ENCODE measurements around the genes SNX27, LINGO4, LCE2B, C1orf68 and SPRR2B.

DNA sequence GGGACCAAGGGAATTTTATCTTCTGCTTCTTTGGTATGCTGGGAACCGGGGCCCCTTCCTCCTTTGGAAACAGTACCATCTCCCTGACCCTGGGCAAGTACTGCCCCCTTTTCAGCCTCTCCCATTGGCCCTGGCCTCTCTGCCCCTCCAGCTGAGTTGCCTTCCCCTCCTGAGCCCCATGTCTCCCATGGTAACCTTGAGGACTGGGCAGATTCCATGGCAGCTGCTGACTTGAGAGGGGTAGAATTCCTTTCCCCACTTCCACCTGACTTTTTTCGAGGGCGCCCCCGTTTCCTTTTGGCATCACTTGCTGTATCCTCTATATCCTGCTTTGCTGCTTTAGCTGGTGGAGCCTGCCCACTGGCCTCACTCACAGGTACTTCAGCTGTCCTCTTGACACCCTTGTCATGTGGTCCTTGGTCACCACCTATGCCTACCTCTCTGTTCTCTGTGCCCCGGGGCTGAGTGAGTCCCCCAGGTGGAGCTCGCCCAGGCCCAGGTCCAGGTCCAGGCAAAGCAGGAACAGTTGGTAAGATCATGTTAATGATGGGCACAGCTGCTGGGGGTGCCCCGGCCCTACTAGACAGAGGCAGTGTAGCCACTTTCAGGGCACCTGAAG is 4.6 kb downstream of the RFX5 start:
- PRO-cap, result no peak

- PRO-cap, result unidirectional peak, plus-strand start at chr1:151473100; bidirectional peak, plus-strand start at chr1:151473480, minus-strand start at chr1:151473321
These were observed 13.8 kb upstream of the POGZ start for GRCh38 chr1:151472701-151473889.

- PRO-cap, result bidirectional peak, plus-strand start at chr1:151512448, minus-strand start at chr1:151512467; bidirectional peak, plus-strand start at chr1:151513083, minus-strand start at chr1:151513007; bidirectional peak, plus-strand start at chr1:151513310, minus-strand start at chr1:151513200
These were observed 1.5 kb downstream of the CGN start for GRCh38 chr1:151512235-151513479.

GRCh38 chr1:151540627-151541426 is 718 bp downstream of the TUFT1 start:
- PRO-cap, result no peak

- PRO-cap, result unidirectional peak, plus-strand start at chr1:151547475; bidirectional peak, plus-strand start at chr1:151547534, minus-strand start at chr1:151547492
These were observed 7.2 kb downstream of the TUFT1 start for GRCh38 chr1:151547031-151548000.

- PRO-cap, result unidirectional peak, plus-strand start at chr1:151612050; unidirectional peak, plus-strand start at chr1:151612247
These were observed at the start of gene SNX27 for GRCh38 chr1:151611671-151612663. Gene SNX27, plus strand, starts transcription at chr1:151612050.

DNA sequence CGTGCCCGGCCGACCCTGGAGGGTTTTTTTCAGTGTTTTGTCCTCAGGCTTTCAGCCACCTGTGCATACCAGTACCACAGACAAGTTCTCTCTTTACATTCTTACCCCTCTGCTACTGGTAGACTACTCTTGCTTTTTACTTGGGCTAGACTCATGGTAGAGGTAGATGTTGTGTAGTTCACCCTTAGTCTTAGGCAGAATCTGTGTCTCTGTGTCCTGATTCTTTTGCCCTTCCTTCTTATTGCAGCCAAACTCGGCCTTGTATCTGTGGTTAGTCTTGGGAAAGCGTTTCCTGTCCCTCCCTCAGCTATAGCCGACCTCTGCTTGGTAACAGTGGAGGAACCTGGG is 42.2 kb downstream of the SNX27 start:
- PRO-cap, result no peak

- PRO-cap, result no peak
These were observed 8.2 kb downstream of the RIIAD1 start for GRCh38 chr1:151729469-151729989.

GRCh38 chr1:151790079-151790278 is 321 bp downstream of the TDRKH start:
- PRO-cap, result no peak

GRCh38 chr1:151790613-151791688 is 651 bp upstream of the TDRKH start:
- PRO-cap, result bidirectional peak, plus-strand start at chr1:151790856, minus-strand start at chr1:151790488; unidirectional peak, plus-strand start at chr1:151790947; unidirectional peak, minus-strand start at chr1:151791459

DNA sequence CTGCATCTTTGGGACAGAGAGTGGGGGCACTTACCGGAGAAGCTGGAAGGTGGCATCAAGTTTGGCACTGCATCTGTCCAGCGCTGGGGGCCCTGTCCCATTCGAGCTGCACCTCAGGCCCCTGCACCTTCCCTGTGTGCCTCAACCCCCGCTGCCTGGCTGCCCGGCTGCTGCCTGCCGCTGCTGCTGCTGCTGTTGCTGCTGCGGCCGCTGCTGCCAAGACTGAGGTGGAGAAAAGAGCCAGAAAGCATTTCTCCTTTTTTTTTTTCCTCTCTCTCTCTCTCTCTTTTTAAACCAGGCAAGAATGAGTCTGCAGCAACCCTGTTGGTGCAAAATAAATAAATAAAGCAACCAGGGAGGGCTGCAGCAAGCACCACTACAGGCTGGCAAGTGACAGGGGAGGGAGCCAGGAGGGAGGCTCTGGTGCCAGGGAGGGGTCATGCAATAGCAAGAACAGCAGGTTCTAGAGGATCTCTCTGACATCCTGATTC is at the start of gene LINGO4:
Gene LINGO4, minus strand, starts transcription at position 224 of the 491 bp plus-strand sequence.
- PRO-cap, result no peak

GRCh38 chr1:151904799-151905402 is 4.4 kb downstream of the THEM4 start:
- PRO-cap, result bidirectional peak, plus-strand start at chr1:151905241, minus-strand start at chr1:151905147

DNA sequence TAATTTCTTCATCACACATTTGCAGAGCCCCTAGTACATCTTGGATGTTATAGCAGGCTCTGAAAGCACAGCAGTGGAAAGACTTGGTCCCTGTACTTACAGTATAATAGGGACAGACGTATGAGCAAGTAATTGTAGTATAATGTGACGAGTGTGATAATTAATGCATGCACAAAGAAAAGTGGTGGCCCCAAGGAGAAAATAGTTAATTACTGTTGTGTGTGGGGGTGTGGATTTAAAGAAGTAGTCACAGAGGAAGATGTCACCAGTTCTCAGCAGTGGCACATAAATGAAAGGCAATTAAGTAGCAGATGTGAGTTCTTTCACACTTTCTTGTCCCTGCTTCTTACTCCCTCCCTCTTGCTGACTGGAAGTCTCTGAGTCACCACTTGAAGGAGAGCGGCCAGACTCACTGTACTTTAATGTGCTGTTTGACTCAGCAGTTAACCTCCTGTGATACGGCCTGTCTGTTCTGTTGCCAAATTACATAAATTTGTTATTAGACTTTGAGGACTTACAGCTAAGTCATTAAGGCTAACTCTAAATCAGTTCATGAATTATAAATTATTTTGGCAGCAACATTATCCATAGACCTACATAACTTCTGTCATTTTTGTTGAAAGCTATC is 20.8 kb downstream of the S100A10 start:
- PRO-cap, result no peak

GRCh38 chr1:152047524-152048488 is 11.0 kb upstream of the S100A11 start:
- PRO-cap, result bidirectional peak, plus-strand start at chr1:152047985, minus-strand start at chr1:152047856; bidirectional peak, plus-strand start at chr1:152048311, minus-strand start at chr1:152048050

DNA sequence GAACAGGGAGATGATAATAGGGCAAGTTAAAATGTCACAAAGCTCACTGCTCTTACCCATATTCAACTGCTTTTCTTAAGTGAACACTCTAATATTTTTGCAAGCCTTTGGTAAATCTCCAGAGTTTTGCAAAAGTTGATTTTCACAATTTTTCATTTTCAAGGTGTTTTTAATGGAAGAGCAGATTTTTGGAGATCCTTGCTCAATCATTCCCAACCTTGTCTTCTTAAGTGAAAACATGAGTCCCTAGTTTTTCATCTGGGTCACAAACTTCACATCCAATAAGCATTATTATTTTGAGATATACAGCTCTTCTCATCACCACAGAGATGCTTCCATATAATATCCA is 4.0 kb upstream of the LCE3E start:
- PRO-cap, result no peak

DNA sequence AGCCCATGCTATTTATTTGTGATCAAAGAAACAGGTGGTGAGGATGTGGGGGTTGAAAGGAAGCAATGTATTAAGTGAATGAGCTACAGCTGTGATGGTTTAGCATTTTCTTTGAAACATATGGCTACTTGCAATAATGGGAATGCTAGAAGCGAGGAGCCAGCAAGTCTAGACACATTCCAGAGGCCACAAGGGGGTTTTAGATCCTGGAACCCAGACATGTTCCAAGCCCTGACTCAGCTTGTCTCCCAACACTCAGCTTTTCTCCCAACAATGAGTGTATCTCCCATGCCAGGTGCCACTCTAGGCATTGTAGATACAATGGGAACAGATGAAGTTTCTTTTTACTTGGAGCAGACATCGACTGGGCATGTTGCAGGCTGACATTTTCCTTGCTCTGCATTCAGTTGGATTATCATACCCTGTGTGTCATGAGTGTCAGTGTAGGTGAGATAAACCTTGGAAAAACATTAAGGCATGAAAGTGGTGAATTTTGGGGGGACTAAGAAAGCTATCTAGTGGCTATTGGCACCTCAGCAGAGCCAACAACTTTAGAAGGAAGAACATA is 3.8 kb downstream of the LCE3A start:
- PRO-cap, result no peak

DNA sequence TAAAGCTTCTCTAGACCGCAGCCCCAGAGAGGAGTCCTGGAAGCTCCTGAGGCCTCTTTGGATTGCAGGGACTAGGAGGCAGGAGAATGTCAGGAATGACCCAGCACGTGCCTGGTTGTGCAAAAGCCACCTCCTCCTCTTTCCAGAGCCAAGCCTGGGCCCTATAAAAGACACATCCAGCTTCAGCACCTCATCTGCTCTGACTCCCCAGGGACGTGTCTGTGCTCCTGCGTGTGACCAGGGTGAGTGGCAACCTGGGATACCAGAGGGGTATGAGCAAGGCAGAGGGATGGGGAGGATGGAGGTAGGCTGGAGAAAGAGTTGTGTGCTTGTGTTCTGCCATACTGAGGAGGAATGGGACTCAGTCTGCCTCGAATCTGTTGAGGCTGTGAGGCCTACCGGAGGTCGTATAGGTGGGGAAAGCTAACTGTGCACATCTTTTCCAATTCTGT is at the start of gene LCE2B:
Gene LCE2B, plus strand, starts transcription at position 209 of the 452 bp plus-strand sequence.
- PRO-cap, result no peak

DNA sequence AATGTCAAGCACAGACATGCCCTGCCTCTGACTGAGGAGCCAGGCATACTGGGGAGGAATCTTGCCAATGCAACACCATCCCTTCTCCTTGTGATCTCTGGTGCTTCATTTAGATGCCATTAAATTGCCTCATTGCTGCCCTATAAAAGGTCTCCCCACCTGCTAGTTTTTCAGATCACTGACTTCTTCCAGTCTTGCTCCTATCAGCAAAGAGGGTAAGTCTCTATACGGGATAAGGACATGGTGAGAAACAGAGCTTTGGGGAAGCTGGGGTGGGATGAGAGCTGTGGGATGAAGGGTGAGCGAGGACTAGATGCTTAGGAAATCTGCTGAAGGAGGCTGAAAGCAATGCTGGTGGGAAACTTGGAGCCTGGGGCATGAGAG is 909 bp upstream of the C1orf68 start:
- PRO-cap, result no peak

- PRO-cap, result no peak
These were observed at the start of gene C1orf68 for GRCh38 chr1:152719274-152719628. Gene C1orf68, plus strand, starts transcription at chr1:152719522.

GRCh38 chr1:153071379-153071762 is at the start of gene SPRR2B:
Gene SPRR2B, minus strand, starts transcription at chr1:153071611.
- PRO-cap, result no peak

All from mucosa of descending colon (tissue), 1 donor.